Esophagus squamous epithelium (tissue), 4 donors: ENCODE data around the gene STMND1.

GRCh38 chr6:16781264-16781707 lies 20.0 kb upstream of the ATXN1 start:
- PRO-cap: no peak
- RAMPAGE, long total RNA, 4 experiments: no peak in any of the 4 experiments

- PRO-cap: no peak
- RAMPAGE, long total RNA, 4 experiments: no peak in any of the 4 experiments
Observed at GRCh38 chr6:17101188-17102570, at the start of gene STMND1. TSS of gene STMND1 (plus strand) at chr6:17102050.

DNA sequence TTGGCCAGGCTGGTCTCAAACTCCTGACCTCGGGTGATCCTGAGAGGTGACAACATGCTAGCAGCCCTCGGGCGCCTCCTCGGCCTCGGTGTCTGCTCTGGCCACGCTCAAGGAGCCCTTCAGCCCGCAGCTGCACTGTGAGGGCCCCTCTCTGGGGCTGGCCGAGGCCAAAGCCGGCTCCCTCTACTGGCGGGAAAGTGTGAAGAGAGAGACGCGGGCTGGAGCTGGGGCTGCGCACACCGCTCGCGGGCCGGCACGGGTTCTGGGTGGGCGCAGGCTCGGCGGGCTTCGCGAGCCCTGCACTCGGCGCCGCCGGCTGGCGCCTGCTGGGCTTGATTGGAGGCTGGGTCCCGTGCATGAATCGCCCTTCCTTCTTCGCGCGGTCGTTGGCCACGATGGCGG lies 80.8 kb upstream of the RBM24 start:
- PRO-cap: no peak
- RAMPAGE, long total RNA, 4 experiments: no peak in any of the 4 experiments

DNA sequence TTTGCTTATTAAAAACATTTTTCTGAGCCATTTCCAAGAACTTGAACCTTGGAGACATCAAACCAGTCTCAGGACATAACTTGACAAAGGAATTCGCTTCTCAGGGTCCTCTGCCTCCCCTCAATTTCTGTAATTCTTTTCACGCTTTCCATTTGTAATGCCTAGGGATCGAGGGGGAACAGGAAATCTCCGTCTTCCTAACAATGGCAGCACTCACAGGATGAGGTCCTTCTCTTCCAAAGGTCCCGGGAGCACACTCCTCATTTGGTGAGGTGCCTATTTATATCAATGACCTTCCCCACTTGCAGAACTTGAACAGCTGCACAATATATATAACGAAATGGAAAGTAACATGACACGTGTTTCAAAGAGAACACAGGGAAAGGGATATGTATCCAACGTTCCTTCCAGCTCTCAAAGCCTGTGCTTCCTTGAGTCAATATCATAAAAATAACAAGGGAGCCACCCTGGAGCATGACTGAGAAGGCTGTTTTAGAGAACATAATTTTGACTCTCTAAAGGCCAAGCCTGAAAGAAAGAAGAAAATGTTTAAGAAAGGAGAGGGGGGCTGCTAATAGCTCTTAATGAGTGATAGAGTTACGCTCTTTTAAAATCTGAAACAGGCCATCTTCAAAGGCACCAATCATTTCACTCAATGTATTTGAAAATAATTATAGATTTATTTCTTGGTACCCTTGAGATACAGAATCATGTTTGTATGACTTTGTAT lies 78.6 kb upstream of the RBM24 start:
- PRO-cap: no peak
- RAMPAGE, long total RNA, 4 experiments: no peak in any of the 4 experiments

DNA sequence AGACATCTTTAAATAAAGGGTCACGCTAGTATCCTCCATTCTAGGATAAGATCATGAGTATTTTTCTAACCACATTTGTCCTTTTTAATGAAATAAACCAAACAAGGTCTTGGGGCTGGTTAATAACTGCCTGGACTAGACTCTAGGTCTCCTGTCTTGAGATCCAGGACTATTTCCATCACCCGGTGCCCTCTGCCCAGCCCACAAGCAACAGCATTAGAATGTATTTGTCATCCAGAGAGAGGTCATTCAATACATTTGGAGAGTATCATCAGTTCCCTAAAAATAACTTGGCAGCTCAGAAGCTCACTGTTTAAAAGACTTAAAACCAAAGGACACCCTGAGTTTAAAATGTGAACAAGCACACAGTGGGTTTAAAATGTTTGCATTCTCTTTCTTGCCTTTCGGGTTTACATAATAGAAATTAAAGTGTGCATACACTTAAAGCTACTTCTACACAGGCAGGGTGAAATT lies 4.4 kb upstream of the RBM24 start:
- PRO-cap: no peak
- RAMPAGE, long total RNA, 4 experiments: no peak in any of the 4 experiments

GRCh38 chr6:17405788-17406339 lies 12.5 kb downstream of the CAP2 start:
- PRO-cap: no peak
- RAMPAGE, long total RNA, 4 experiments: no peak in any of the 4 experiments

DNA sequence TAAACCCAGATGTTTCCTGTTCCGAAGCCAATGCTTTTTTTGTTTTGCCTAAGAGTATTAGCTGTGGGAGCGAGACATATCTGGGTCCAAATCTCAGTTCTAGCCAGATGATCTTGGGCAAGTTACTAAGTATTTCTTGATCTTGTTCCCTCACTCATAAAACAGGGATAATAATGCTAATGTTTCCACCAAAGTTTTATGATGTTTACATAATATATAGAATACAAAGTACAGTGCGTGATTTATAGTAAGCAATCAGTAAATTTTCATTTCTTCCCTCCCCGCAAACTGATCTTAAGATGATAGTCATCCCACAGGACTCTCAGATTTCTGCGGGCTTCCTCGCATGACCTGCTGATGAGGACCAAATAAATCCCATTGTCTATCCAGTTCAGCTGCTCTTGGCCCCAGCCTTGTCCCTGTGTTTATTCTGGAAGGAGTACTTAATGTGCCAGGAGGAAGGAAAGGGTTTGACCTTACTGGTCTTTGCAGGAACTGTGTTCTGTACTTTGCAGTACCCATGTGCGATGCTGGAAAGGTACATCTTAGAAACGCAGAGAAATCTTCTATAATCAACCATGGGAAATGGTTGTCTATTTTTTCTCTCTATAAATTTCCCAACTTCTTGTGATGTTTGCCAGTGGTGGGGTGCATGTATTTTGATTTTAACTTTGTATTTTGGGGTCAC lies 98.4 kb downstream of the CAP2 start:
- PRO-cap: no peak
- RAMPAGE, long total RNA, 4 experiments: no peak in any of the 4 experiments

- PRO-cap: no peak
- RAMPAGE, long total RNA, 4 experiments: no peak in any of the 4 experiments
Observed at GRCh38 chr6:17683721-17684295, 22.9 kb downstream of the NUP153 start.

- PRO-cap: no peak
- RAMPAGE, long total RNA, 4 experiments: no peak in any of the 4 experiments
Observed at GRCh38 chr6:17759252-17759931, 52.7 kb upstream of the NUP153 start.

GRCh38 chr6:17830980-17831471 lies 124.3 kb upstream of the NUP153 start:
- PRO-cap: no peak
- RAMPAGE, long total RNA, 4 experiments: no peak in any of the 4 experiments

DNA sequence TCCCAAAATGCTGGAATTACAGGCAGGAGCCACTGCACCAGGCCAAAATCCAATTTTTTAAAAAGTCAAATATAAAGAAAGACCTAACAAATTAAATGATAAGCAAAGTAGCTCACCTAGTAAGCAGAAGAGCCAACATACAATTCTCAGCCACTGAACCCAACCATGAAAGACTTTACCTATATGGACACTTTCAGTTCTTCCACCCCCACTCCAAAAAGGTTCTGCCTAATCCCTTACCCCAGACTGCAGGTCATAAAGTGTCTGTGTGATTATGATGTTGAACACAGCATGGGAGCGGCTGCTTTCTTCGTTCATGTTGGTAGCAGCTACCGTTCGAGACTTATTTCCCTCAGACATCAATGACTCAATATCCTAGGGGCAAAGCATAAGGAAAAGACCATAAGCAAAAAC lies 137.3 kb downstream of the KIF13A start:
- PRO-cap: no peak
- RAMPAGE, long total RNA, 4 experiments: no peak in any of the 4 experiments

DNA sequence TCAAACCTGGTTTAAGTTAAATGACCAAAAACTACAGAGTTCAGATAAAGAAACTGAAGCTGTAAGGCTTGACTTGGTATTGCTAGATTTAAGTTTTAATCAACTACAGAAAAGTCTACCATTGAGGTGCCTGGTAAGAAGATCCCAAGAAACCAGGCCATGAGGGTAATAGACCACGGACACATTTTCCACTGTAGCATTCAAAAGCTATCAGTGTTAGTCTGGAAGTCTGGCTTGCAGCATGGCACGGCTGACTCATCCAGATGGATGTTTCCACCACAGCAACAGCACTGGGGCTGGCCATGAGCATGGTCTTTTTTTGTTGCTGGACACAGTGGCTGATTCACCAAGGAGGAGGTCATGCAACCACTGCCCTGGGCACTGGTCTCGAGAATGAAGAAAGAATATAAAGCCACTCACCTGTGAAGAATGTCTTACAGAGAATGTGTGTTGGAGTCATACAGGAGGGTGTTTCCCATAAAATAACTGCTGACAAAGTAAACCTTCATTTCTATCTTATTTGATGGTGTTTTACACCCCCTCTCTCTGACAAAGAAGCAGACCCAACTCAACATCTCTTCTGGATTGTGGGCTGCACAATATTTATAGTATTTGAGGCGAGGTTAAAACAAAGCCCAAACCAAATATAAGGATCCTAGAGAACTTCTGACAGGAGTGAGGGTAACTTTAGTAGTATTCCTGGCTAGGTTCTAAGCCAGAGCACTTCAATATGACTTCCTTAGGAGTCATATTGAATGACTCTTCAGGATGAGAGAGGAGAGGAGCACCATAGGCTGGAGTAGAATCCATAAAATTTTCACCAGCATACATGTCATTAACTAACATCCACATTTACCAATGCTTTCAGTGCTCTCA lies 121.6 kb downstream of the KIF13A start:
- PRO-cap: bidirectional peak, plus-strand start at position 210 of the sequence, minus-strand start at position 193 of the sequence; bidirectional peak, plus-strand start at position 436 of the sequence, minus-strand start at position 395 of the sequence
- RAMPAGE, long total RNA, 4 experiments: no peak in any of the 4 experiments

GRCh38 chr6:17897664-17898126 lies 89.7 kb downstream of the KIF13A start:
- PRO-cap: no peak
- RAMPAGE, long total RNA, 4 experiments: no peak in any of the 4 experiments

- PRO-cap: no peak
- RAMPAGE, long total RNA, 4 experiments: no peak in any of the 4 experiments
Observed at GRCh38 chr6:17940434-17940848, 47.0 kb downstream of the KIF13A start.

GRCh38 chr6:18022893-18023480 lies 35.6 kb upstream of the KIF13A start:
- PRO-cap: no peak
- RAMPAGE, long total RNA, 4 experiments: no peak in any of the 4 experiments

GRCh38 chr6:18329741-18330085 lies 57.4 kb upstream of the RNF144B start:
- PRO-cap: unidirectional peak, plus-strand start at chr6:18329964
- RAMPAGE, long total RNA, 4 experiments: no peak in any of the 4 experiments

GRCh38 chr6:18360229-18360563 lies 27.0 kb upstream of the RNF144B start:
- PRO-cap: no peak
- RAMPAGE, long total RNA, 4 experiments: no peak in any of the 4 experiments

DNA sequence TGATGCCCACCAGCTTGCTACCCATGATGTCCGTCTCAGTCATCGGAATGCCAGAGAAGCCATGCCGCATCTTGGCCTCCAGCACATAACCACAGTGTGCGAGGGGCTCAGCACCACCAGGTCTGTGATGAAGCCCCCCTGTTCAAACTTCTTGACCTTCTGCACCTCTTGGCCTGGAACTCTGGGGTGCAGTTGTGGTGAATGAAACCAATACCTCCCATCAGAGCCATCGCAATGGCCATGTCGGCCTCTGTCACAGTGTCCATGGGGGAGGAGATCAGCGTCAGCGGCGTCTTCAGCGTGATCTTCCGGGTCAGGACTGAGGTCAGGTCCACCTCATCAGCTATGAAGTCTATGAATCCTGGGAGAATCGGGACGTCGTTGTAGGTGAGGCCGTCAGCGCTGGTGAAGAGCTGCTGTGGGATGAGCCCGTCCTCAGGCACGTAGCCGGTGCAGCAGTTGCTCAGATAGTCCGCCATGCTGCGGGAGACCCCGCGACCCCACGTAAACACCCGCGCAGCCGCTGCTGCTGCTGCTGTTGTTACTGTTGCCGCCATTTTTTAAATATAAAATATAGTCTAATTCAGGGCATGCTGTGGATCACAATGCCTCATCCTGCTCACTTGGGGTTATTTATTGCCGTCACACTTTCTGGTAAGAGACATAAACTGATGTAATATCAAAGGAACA lies 18.8 kb upstream of the RNF144B start:
- PRO-cap: no peak
- RAMPAGE, long total RNA, 4 experiments: no peak in any of the 4 experiments

DNA sequence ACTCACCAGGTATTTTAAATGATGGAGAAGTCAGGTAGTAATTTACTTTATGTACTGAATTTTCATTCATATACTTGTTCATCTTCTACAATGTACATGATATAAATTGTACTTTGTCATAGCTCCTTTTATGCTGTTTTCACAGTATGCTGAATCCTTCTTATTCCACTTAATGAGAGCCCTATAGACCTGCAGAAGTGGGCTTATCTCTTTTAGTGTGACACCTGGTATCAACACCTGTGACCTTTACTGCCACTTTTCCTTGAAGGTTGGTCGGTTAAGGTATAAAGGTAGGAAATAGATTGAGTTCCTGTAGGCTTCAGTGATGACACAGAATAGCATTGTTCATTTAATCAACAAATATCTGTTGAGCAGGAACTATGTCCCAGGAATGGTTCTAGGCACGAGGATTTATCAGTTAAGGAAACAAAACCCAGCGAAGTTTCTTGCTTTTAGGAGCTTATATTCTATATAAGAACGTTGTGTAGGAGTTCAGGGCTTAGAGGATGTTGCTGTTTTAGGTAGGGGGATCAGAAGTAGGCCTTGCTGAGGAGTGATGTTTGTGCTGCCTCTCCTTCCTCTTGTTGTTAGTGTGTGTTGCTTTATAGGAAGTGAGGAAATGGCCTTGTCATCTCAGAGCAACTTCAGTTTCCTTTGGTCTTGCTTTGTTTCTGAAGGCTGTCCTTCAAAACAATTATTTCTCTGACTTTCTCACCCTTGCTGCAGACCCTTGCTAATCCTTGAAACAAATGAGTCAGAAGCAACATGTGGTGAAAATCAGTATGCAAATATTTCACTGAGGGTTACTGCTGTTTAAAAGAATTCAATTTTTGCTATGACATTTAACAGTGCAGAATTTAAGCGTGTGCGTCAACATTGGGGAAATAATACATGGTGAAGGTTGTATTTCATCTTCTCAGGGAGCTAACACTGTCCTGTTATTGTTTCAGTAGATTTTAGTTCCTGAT lies 13.5 kb downstream of the RNF144B start:
- PRO-cap: no peak
- RAMPAGE, long total RNA, 4 experiments: no peak in any of the 4 experiments

- PRO-cap: no peak
- RAMPAGE, long total RNA, 4 experiments: no peak in any of the 4 experiments
Observed at GRCh38 chr6:18493342-18494118, 106.4 kb downstream of the RNF144B start.